ENCODE measurements around a stretch of chr2.

DNA sequence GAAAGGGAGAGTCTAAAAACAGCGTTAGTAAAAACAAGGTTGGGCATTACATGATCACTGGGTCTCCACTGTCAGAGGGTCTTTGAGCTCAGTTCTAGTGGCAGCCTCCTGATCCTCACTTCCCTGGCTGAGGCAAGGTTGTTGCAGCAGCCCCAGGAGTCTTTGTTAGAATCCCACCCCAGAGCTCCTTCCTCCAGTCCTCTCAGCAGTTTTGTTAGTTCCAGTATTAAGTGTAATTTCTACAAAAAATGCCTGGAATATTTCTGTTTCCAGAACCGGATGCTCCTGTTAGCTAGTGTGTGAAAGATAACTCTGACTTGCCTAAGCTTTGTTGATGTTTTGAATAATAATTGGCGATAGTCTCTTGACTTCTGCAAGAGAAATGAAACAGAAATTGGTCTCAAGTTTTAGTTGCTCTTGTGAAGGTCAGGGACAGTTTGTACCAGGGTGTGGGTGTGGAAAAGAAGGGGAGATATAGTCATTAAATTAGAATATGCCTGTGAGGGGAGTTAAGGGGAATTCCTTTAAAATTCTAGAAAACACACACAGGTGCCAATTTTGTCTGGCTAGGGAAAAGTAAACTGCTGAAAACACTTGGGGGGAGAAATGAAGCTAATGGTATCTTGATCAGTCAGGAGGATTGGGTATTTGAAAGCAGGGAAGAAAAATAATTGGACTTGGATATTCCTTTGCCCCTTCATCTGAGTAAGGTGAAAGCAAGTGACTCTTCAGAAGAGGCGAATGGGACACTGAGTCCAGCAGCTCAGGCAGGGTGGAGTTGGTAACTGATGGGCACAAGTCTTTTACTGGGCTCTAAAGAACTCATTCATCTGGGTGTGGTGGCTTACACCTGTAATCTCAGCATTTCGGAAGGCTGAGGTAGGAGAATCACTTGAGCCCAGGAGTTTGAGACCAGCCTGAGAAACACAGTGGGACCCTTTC, 10.9 kb downstream of the CFLAR start:
- PRO-cap: bidirectional peak, plus-strand start at position 410 of the sequence, minus-strand start at position 213 of the sequence; bidirectional peak, plus-strand start at position 555 of the sequence, minus-strand start at position 439 of the sequence

- PRO-cap: no peak
Observed at GRCh38 chr2:201168200-201169017, 14.5 kb upstream of the CASP10 start.

DNA sequence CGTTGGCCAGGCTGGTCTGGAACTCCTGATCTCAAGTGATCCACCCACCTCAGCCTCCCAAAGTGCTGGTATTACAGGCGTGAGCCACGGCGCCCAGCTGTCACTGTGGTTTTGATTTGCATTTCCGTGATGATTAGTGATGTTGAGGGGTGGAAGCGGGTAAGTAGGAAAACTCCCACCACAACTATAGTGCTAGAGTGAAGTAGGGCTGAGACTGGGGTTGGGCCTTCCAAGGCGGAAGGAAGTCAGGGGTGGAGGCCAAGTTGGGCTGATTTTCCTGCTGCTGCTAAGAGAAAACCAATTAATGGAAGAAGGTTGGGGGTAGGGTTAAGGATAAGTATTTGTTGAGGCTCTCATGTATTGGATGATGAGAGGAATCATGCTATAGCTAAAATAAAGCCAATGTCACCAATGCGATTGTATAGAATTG, 29.2 kb downstream of the CASP10 start:
- PRO-cap: no peak

- PRO-cap: no peak
Observed at GRCh38 chr2:201239530-201240016, 20.8 kb upstream of the CASP8 start.

- PRO-cap: bidirectional peak, plus-strand start at chr2:201258111, minus-strand start at chr2:201257981; bidirectional peak, plus-strand start at chr2:201258472, minus-strand start at chr2:201258354; bidirectional peak, plus-strand start at chr2:201258527, minus-strand start at chr2:201258586
Observed at GRCh38 chr2:201257891-201258904, 2.1 kb upstream of the CASP8 start.

DNA sequence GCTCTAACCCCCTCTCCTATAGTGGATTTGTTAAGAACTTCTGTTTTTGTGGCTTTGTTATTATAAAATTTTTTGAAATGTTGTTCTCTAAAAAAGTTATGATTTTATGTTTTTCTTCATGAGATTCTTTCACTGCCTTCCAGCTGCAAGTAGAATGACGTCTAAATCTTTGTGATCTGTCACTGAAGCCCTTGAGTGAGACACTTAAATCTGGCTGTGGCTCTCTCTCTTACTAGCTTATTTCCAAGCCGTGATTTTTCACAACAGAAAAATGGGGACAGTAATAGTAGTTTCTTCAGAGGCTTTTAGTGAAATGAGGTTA, 1.6 kb downstream of the CASP8 start:
- PRO-cap: unidirectional peak, plus-strand start at position 203 of the sequence

- PRO-cap: no peak
Observed at GRCh38 chr2:201406275-201406980, 44.8 kb downstream of the TRAK2 start.

DNA sequence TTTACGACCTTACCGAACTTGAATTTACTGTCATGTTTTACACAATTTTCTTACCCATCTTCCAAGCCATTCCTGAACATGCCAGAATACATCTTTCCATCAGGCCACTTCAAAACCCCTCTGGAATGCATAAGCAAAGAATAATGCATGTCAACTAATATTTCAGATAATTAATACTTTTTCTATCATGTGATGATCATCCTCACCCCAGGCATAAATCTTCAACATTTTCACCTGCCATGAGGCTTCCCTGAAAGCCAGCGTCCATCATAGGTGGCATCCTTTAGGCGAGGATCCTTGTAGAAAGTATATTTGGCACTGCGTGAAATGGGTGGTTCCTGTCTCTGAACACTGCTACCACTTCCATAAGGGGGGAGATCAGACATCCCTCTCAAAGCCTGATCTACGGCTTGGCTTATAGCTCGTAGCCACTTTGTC, 28.0 kb upstream of the MPP4 start:
- PRO-cap: no peak

DNA sequence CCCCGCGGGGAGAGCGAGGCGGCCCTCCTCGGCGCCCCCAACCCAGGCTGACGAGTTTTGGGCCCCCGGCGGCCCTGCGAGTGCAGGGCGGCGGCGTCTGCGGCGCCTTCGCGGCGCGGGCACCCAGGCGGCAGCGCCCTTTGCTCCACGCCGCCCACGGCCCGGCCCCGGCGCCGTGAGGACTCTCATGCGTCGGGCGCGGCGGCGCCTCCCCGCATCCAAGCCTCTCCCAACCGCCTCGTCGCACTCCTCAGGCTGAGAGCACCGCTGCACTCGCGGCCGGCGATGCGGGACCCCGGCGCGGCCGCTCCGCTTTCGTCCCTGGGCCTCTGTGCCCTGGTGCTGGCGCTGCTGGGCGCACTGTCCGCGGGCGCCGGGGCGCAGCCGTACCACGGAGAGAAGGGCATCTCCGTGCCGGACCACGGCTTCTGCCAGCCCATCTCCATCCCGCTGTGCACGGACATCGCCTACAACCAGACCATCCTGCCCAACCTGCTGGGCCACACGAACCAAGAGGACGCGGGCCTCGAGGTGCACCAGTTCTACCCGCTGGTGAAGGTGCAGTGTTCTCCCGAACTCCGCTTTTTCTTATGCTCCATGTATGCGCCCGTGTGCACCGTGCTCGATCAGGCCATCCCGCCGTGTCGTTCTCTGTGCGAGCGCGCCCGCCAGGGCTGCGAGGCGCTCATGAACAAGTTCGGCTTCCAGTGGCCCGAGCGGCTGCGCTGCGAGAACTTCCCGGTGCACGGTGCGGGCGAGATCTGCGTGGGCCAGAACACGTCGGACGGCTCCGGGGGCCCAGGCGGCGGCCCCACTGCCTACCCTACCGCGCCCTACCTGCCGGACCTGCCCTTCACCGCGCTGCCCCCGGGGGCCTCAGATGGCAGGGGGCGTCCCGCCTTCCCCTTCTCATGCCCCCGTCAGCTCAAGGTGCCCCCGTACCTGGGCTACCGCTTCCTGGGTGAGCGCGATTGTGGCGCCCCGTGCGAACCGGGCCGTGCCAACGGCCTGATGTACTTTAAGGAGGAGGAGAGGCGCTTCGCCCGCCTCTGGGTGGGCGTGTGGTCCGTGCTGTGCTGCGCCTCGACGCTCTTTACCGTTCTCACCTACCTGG, 1.1 kb downstream of the FZD7 start:
- PRO-cap: no peak

DNA sequence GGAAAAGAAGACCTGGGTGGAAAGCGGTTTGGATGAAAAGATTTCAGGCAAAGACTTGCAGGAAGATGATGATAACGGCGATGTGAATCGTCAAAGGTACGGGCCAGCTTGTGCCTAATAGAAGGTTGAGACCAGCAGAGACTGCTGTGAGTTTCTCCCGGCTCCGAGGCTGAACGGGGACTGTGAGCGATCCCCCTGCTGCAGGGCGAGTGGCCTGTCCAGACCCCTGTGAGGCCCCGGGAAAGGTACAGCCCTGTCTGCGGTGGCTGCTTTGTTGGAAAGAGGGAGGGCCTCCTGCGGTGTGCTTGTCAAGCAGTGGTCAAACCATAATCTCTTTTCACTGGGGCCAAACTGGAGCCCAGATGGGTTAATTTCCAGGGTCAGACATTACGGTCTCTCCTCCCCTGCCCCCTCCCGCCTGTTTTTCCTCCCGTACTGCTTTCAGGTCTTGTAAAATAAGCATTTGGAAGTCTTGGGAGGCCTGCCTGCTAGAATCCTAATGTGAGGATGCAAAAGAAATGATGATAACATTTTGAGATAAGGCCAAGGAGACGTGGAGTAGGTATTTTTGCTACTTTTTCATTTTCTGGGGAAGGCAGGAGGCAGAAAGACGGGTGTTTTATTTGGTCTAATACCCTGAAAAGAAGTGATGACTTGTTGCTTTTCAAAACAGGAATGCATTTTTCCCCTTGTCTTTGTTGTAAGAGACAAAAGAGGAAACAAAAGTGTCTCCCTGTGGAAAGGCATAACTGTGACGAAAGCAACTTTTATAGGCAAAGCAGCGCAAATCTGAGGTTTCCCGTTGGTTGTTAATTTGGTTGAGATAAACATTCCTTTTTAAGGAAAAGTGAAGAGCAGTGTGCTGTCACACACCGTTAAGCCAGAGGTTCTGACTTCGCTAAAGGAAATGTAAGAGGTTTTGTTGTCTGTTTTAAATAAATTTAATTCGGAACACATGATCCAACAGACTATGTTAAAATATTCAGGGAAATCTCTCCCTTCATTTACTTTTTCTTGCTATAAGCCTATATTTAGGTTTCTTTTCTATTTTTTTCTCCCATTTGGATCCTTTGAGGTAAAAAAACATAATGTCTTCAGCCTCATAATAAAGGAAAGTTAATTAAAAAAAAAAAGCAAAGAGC, 3.3 kb downstream of the FZD7 start:
- PRO-cap: bidirectional peak, plus-strand start at position 840 of the sequence, minus-strand start at position 677 of the sequence

DNA sequence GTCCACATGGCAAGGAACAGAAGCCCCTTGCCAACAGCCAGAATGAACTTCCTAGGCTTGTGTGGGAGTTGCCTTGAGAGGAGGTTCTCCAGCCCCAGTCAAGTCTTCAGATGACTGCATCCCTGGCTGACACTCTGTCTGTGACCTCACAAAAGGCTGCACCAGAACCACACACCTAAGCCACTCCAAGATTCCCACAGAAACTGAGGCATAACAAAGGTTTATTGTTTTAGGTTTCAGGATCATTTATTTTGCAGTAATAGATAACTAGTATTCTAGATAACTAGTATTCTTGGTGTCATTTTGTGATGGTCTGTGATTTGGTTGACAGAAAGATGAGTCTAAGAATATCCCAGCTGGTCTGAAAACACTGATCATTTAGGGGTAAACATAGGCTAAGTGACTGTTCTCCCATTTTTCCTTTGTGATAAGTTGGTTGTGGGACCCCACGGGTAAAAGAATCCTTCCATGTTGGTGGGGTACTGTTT, 43.9 kb downstream of the KIAA2012 start:
- PRO-cap: no peak

- PRO-cap: no peak
Observed at GRCh38 chr2:202249848-202250415, 11.5 kb upstream of the SUMO1 start.

DNA sequence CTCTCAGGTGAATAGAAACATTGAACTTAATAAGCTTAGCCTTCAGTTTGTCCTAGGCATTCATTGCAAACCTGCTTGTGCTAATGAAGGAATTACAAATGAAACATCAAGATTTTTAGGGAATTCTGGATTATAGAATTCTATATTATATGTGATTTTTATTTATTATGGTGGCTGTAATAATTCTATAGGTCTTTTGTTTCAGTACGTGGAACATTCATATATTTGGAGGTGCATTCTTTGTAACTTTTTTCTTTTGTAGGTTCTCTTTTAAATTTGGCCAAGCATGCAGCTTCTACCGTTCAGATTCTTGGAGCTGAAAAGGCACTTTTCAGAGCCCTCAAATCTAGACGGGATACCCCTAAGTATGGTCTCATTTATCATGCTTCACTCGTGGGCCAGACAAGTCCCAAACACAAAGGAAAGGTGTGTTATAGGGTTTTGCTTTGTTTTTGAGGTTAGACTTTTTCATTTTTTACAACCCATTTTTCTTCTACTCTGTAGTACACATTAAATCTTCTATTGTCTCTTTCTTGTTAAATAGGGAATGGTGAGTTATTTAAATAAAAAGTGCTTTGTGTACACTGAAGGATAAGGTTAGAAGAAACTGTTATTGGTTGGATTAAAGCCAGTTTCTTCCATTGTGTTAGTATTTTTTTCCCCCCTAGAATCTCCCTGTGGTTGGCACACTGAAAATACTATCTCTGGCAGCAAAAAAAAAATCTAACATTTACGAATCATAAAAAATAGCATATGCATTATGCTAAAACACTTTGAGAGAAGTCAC, 30.0 kb downstream of the NOP58 start:
- PRO-cap: no peak

DNA sequence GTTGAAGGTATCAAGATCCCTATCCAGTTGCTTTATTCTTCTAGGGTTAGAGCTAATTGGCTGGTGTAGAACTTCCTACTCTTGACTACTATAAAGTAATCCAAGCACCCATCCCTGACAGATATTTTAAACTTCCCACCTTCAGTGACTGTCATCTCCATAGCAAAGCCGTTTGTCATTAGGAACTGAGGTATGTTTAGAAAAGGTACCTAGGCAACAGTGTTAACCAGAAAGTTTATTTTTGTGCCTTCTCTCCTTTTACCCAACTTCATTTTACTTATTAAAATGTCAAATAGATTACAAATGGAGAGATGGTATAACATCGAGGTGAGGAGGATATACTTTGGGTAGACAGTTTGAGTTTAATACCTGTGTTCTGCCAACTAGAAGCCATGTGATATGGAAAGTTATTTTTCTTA, 4.5 kb downstream of the FAM117B start:
- PRO-cap: no peak

DNA sequence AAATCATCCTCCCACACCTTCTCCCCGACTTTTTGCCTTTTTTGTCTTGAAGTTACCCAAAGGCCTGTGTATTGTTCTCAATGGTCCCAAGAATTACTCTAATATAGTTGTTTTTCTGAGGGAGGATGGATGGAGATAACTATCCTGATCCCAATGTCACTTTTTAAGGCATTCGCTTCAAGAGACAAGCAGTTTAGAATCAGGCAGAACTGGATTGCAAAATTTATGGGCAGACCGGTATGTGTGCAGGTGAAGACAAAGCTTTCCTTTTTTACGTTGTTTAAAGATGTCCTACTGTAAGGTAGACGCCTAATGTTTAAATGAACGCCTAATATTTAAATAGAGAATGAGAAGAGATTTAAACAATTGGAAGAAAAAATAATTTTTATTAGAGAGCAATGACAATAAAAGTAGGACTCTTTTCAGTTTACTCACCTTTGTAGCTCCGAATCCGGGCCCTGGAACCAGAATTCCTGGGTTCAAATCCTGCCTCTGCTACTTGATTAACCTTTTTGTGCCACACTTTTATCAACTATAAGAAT, 862 bp downstream of the CARF start:
- PRO-cap: no peak

DNA sequence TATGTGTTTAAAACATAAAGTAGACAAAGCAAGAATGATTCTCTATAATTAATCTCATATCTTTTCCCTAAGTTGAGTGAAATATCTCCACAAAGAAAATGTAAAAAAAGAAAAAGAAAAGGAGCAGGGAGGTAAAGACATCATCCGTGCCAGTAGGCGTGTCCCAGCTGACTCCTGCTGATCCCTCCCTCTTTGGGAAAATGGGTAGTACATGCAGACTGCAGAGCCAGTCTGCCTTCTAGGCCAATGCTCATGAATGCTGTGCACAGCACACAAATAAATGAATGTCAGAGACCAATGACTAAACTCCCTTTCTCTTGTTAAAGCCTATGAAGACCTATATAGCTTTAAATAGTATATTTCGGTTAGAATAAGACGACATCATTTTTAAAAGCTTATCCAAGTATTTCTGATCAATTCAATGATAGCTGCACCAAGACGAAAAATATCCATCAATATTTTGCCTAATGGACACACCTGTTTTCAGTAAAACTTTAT, 64.7 kb downstream of the RAPH1 start:
- PRO-cap: no peak

DNA sequence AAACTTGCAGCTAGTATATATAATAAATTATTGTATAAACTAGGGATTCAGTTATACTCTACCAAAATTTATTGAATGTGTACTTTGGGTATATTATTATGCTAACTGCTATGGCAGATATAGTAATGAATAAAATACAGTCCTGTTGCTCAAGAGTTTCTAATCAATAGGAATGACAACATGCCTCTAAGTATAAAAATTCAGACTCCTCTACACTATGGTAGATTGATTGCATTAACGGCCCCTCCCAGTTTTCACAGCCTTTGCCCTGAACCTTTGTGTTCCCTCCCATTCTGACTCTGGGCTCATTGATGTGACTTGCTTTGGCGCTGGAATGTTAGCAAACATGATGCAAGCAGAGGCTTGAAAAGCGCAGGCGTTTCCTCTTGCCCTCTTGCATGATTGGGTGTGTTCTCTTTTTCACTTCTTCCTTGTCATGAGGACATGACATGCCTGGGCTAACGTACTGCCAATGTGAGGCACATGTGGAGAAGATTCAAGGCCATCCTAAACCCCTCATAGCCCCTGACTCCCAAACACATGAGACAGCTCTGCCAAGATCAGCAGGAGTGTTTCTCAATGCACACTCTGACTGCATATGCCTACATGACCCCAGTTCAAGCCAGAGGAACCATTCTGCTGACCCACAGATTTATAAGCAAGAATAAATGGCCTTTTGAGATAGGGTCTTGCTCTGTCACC, 49.9 kb upstream of the CD28 start:
- PRO-cap: unidirectional peak, minus-strand start at position 301 of the sequence

DNA sequence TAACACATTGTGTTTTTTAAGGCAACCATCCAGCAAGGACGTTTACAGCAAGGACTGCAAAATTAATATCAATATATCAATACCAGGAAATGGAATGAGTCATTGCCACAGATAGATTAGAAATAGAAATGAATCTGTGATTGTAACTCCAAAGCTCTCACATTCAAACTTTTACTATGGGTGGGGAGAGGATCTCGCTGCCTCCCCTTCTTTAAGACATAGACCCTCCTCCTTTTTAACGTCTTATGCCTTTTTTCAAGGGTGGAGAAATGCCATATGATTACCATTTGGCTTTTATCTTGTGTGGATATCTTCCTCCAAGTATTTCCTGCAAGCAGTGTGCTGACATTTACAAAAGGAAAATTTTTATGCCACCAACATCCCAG, 3.9 kb downstream of the CD28 start:
- PRO-cap: unidirectional peak, minus-strand start at position 218 of the sequence

GRCh38 chr2:203872070-203872429, 4.5 kb downstream of the CTLA4 start:
- PRO-cap: no peak

DNA sequence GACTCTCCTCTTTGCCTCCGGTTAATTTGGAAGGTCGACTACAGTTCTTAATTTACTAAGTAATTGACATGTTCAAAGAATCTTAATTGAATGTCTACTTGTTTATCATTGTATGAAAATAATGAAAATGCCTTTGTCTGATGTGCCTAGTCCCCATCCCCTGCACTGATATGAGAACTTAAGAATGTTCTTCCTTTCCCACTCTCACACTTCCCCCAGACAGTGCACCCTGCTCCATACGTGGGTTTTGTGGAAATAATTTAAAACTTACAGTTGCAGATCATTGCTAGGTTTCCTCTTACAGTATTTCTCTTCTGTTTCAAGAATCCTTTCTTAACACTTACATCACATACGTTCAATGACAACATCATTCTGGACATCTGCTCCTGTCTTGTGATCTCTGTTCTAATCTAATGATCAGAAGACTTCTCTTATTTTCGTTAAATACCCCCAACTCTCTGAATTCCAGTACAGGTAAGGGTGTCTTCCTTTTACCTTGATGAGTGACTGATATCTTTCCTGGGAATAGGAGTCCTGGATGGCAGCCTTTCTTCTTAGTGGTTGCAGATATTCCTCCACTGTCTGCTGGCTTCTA, 3.6 kb downstream of the ICOS start:
- PRO-cap: unidirectional peak, minus-strand start at position 167 of the sequence; unidirectional peak, minus-strand start at position 316 of the sequence